Mammary microvascular endothelial cell (primary cell): Measurements from ENCODE around the genes MRFAP1 and ENSG00000170846.

GRCh38 chr4:4473777-4474143 lies 68.1 kb downstream of the STX18 start:
- RAMPAGE, long total RNA = no peak

DNA sequence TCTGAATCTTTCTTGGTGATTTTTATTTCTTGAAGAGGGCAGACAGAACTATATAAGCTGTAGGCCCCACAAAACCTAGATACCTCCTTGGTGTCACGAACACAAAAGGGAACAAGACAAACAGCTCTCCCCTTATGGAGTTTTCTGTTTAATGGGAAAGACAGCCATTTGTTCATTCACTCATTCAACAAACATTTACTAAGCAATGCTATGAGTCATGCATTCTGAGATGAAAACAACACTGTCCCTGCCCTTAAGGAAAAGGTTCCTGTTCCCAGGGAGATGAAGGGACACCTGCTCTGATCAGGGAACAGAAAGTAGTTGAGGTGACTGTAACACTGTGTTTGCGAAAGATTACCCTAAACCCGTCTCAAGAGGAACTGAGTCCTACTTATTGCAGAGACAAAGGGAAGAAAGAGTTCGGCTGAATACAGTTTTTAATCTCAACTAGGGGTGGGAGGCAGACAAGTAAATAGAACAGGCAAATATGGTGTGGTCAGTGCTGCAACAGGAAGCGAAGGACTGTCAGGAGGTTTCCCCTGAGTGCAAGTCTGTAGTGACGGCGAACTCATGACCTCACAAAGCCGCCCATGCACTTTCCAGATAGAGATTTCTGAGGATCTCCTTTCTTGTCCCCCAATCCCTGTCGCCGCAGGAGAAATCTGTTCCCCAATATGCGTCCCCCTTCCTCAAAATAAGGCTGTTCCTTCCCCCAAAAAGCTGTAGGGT lies 757 bp downstream of the STX18 start:
- RAMPAGE, long total RNA = no peak

- RAMPAGE, long total RNA = no peak
Observed at GRCh38 chr4:4667045-4668046, 125.5 kb upstream of the STX18 start.

DNA sequence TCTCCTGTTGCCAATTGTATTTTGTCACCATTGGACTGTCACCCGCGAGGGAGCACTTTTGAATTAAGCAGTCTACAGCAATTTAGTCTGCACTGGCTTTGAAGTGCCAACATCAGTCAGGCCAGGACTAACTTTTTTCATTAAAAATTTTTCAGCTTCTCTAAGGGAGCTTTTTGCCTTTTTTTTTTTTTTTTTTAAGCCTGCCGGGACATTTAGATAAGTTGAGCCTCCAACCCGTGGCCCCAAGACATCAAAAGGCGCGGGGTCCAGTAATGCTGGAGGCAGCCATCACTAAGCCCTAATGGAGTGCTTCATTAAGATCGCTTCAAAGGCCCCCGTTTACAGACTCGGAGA lies 98.2 kb upstream of the MSX1 start:
- RAMPAGE, long total RNA = no peak

GRCh38 chr4:5526028-5526450 lies 182.3 kb downstream of the EVC2 start:
- RAMPAGE, long total RNA = no peak

DNA sequence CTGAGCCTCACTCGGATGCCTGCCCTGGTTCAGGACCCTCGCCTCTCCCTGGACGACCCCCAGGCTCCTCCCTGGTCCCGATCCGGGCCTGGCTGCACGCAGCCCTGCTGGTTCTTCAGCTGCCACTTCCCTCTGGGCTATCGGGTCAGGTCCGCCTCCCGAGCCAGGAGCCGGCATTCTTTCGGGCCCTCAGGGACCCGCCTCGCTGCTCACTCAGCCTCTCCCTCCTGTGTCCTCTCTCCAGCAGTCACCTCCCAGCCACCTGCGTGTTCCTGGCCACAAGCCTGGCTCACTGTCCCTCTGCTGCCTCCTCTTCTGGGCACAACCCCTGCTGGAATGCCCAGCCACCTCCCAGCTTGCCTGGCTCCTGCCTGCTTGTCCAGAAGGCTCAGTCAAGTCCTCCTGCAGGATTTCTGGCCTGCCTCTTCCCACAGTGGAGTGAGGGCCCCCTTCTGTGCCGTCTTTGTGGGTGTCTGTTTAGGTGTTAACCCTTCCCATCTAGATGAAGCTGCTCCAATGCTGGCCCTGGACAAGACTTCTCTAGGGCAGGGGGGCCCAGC lies 2.1 kb downstream of the WFS1 start:
- RAMPAGE, long total RNA = no peak

DNA sequence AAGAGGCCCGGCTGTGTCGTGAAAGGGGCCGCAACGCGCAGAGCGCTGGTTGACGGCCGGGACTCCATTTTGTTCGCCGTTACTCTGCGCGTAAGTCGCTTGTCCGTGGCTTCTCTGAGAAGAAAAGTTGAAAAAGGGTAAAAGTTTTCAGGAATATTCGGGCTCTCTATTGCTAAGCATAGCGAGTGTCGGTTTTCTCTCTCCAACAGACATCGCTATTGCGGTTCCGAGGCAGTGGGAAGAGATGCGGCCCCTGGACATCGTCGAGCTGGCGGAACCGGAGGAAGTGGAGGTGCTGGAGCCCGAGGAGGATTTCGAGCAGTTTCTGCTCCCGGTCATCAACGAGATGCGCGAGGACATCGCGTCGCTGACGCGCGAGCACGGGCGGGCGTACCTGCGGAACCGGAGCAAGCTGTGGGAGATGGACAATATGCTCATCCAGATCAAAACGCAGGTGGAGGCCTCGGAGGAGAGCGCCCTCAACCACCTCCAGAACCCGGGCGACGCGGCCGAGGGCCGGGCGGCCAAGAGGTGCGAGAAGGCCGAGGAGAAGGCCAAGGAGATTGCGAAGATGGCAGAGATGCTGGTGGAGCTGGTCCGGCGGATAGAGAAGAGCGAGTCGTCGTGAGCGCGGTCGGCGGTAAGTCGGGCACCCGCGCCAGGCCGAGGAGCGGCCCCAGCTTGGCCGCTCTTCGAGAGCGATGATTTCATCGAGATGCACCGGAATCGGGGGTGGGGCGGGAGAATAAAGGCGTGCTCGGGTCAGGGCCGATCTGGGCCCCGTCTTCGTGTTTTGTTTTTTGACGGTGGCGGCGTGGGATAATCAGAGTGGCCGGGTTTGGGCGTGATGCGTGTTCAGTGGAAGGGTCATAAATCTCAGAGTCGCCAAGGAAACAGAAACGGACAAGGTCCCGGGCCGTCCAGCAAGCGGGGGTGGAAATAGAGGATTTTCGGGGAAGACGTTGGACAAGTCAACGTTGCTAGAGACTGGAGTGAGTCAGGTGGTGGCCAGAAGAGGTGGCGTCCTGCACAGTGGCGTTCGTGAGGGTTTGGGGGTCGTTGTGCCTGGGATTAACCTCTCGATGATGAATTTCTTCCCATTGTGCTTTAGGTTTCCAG lies at the start of gene MRFAP1:
Gene MRFAP1, plus strand, starts transcription at position 67 of the 1,119 bp plus-strand sequence.
- RAMPAGE, long total RNA = start-site peak on the plus strand centred at position 77 of the sequence, 44 bp wide, 761 and 32 reads in 2 replicates

- RAMPAGE, long total RNA = no peak
Observed at GRCh38 chr4:6658294-6659201, 15.3 kb upstream of the ENSG00000170846 start.

- RAMPAGE, long total RNA = start-site peak on the minus strand at chr4:6673846-6673902, 49 and 52 reads in 2 replicates
Observed at GRCh38 chr4:6673035-6674221, at the start of gene ENSG00000170846. ENSG00000170846 (plus strand) TSS chr4:6674075.

GRCh38 chr4:6749262-6749996 lies 33.1 kb upstream of the KIAA0232 start:
- RAMPAGE, long total RNA = no peak

DNA sequence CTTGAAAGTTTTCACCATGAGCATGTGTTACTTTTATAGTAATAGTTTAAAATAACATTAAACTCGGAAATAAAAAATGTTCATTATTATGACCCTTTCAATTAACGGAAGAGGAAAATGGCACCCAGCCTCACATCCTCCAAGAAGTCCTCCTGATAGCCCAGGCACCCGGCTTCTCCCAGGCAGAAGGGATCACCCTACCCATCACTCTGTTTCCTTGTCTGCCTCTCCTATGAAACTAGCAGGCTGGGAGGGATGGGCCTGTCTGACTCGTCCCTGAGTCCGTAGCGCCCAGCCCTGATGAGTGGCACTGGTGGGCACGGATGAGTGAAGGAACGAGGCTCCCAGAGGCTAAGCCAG lies 28.7 kb upstream of the KIAA0232 start:
- RAMPAGE, long total RNA = no peak

GRCh38 chr4:6755055-6755352 lies 27.5 kb upstream of the KIAA0232 start:
- RAMPAGE, long total RNA = no peak

- RAMPAGE, long total RNA = no peak
Observed at GRCh38 chr4:6772200-6772920, 10.2 kb upstream of the KIAA0232 start.

GRCh38 chr4:6841921-6842360 lies 59.4 kb downstream of the KIAA0232 start:
- RAMPAGE, long total RNA = no peak

- RAMPAGE, long total RNA = no peak
Observed at GRCh38 chr4:6852629-6853396, 56.8 kb upstream of the TBC1D14 start.

DNA sequence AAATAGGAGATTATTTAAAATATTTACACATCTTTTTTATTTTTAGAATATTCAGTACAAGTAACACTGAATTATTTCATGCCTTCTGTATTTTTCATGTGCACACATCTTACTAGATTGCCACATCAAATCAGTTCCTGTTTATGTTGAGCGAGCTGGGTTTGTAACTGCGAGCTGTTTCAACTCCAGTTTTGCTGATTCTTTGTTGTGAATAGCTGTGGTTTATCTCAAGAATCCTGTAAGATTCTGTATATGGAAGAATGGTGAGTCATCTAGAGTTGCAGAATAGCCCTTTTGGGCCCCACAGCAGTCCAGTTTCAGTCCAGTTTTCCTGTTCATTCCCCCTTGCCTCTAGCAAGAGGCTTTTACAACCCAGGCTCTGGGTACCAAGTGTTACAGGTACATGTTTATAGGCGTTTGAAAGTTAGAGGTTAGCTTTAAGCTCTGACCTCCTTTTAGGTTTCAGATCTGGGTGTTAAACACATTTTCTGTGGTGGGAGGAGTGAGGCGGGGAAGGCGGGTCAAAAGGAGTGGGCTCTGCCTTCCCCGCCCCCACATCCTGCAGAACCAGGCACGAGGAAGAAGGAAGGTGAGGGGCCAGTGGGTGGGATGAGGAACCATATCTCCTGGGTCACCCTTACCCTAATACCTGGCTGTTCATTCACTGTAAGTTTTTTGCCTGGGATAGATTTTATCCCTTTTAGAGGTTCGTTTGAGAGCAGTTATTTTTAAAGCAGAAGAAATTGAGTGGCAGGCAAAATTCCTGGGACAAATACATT lies 32.7 kb downstream of the TBC1D14 start:
- RAMPAGE, long total RNA = no peak

DNA sequence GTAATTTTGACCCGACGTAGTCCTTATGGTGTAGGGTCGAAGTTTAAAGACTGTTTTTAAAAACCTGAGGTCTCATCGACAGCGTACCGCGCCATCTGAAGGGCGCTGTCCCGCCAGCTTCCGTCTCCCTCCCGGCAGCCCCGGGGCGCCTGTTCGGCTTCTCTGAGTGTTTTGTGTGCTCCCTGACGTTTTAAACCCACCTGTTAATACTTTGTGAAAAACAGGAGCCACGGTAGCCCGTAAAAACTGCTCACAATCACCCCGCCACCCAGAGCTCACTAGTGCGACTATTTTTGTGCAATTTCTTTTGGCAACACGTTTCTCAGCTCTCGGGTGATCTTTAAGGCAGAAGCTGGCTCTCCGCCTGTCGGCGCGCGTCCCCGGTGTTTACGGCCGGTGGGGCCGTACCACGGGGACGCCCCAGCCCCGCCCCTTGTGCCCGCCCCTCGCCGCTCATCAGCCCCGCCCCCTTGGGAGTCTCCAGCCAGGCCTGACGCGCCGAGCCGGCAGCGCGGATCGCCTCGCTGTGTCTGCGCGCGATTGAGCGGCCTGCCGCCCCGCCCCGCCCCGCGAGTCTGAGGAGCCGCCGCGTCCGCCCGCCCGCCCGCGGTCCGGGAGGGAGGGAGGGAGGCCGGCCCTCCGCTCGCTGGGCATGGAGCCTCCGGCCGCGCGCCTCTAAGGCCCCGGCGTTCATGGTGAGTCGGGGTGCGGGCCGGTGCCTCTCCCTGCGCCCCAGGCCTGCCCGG lies 56.0 kb downstream of the CCDC96 start:
- RAMPAGE, long total RNA = no peak

GRCh38 chr4:7058669-7059337 lies 9.1 kb downstream of the GRPEL1 start:
- RAMPAGE, long total RNA = no peak

DNA sequence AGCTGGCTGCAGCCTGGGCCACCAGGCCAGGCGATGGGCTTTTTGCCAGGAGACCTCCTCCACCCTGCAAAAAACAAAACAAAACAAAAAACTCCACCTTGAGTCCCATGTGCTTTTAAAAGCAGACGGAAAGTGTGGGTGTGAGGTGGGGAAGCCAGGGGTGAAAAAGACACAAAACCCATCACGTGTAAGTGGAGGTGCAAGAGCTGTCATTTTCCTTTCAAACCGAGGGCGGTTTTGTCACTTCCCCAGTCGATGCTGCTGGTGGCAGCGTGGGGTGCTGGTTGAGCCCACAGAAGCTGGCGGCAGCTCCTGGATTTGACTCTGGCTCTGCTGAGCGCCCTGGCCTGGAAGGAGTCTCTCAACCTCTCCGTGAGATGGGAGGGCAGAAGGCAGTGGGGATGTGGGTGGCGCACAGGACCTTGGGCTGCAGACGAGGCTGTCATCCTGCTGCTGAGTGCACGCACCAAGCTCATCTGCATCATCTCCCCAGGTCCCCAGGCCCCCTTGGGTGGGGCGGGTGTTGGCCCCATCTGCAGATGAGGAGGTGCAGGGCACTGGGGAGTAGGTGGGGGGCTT lies 110.0 kb downstream of the PSAPL1 start:
- RAMPAGE, long total RNA = no peak

DNA sequence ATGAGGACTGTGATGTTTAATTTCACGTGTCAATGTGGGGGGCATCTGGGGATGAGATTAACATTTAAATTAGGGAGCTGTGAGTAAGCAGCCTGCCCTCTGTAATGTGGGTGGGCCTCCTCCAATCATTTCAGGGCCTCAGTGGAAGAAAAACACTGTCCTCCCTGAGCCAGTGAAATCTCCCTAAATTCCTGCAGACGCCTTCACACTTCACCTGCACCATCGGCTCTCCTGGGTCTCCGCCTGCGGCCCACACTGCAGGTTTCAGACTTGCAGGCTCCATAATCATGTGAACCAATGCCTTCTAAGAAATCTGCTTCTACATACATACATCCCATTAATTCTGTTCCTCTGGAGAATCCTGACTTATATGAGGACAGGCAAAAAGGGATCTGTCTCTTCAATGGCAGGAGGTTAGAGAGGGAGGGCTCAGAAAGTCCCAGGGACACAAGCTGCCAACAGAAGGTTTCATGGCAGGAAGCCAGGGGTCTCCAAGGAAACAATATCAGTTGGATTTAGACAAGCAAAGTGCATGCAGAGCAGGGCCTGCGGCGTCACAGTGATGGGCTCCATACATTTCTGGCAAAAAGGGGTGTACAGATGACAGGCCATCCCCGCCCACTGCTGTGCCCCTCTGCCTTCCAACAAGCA lies 121.5 kb downstream of the AFAP1 start:
- RAMPAGE, long total RNA = no peak